Measurements from ENCODE around the gene SPATA31A7.

- PRO-cap = no peak
Observed at GRCh38 chr9:37952706-37953319, 48.9 kb upstream of the SLC25A51 start.

DNA sequence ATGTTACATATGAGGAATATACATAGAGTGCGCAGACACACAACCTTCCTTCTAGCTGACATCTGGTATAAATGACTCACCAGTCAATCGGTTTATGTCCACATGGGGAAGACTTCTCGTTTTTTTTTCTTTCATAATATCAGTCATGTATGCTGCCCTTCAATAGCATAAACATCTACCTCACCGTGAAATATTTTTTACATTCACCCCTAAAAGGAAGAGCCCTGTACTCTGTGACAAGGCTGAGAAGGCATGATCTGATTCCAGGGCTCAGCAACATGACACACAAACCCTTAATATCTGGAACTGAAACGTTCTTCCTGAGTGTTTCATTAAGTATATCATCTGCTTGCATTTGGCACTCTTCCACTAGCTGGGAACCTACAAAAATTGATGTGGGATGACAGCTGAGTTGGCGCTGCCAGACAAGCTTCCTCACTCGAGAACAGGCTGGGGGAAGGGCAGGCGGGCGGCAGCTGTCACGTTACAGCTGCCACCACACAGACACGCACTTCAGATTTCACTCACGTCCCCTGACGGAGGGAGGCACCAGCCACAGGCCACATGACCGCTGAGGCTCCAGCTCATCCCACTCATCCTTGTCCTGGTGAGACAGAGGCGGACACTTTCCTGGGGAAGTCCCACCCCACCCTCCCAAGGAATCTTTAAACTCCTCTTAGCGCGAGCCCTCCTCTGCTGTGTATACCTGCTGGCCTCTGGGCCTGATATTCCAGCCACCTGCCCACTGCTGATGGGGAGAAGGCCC, 74.2 kb downstream of the SHB start:
- PRO-cap = no peak

DNA sequence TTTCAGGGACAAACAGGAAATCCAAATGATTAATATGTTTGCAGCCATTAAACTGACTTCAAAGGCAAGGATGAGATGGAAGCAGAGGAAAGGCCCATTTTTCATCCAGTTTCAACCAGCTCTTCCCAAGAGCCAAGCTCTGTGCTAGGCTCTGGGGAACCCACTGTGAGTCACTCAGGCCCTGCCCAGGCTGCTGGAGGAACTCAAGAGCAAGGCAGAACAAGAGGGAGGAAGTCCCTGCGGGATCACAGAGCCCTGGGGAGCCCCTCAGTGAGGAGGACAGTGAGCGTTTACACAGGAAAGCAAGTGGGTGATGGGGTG, 70.3 kb downstream of the SHB start:
- PRO-cap = no peak

GRCh38 chr9:38388851-38389656, 3.4 kb upstream of the ALDH1B1 start:
- PRO-cap = no peak

DNA sequence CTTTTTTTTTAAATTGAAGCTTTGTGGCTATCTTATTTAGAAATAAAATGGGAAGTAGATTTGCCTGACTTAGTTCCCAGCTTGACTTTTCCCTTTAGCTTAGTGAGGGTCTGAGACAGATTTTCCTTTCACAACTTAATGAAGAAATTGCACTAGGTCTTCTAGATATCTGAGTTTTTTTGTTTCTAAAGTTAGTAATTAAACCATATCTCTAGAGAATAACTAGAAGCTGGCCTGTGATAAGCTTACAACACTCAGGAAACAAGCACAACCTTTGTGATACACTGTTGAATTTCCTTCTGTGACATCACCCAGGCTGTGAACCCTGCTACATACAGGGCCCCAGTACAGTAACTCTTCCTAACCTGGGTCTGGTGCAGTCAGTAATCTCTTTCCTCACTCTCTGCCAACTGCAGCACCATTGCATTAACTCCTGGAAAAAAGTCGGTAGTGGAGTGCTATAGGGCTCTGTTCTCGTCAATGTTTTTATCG, 10.5 kb upstream of the IGFBPL1 start:
- PRO-cap = no peak

GRCh38 chr9:38595755-38596510, 24.5 kb downstream of the ANKRD18A start:
- PRO-cap = no peak

- PRO-cap = bidirectional peak, plus-strand start at chr9:39464626, minus-strand start at chr9:39464452
Observed at GRCh38 chr9:39464365-39464970, 109.0 kb downstream of the SPATA31A1 start.

- PRO-cap = no peak
Observed at GRCh38 chr9:40578904-40579497, 549.5 kb downstream of the FOXD4L6 start.

DNA sequence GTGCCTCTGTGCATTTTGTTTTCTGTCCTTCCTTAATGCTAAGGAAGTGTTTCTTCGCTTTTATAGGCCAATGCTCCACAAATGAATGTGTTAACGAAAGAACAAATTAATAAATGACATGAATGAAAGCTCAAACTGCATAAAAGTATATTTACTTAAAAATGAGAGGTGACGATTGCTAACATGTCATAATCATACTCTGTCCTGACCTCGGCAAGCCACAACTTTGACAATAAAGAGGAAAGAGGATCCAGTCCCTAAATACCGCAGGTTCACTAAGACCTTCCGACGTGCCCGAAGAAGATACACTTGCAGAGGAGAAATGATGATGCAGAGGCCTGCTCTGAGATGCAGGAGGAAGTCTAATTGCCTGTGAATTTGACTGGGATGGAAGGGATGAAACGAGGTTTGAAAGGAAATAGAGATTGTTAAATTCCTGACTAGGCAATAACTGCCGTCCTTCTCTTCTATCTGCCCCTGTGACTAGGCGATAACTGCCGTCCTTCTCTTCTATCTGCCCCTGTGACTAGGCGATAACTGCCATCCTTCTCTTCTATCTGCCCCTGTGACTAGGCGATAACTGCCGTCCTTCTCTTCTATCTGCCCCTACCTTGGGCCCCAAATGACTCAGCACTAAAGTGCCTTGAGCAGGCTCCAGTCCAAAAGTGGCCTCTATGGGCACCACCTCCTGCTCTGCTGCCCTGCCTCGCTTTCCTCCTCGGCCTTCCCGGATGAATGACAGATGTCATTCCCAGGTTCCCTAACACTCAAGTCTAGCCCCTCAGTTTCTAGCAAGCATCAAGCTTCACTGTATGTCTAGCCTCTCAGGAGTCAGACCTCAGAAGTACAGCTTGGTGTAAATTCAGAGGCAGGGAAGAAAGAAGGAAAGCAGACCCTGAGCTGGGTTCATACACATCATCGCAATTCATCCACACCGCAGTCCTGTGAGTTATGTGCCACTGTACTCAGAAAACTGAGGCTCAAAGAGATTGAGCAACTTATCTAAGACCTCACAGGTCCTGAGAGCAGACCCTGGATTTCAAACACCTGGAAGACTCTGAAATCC, 189.2 kb downstream of the FOXD4L6 start:
- PRO-cap = no peak

GRCh38 chr9:41673224-41673466, 456.1 kb downstream of the CNTNAP3B start:
- PRO-cap = no peak

DNA sequence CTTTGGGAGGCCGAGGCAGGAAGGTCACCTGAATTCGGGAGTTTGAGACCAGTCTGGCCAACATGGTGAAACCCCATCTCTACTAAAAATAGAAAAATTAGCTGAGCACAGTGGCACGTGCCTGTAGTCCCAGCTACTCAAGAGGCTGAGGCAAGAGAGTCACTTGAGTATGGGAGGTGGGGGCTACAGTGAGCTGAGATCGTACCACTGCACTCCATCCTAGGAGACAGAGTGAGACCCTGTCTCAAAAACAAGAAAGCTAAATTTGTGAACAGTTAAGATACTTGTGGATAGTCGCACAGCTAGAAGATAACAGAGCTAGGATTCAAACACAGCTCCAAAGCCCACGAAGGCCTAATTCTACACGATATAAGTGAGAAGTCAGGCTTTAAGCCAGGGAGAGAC, 934.0 kb downstream of the SPATA31A6 start:
- PRO-cap = no peak

GRCh38 chr9:61189652-61190188, at the start of gene SPATA31A7:
Gene SPATA31A7, plus strand, starts transcription at chr9:61190036.
- PRO-cap = no peak

DNA sequence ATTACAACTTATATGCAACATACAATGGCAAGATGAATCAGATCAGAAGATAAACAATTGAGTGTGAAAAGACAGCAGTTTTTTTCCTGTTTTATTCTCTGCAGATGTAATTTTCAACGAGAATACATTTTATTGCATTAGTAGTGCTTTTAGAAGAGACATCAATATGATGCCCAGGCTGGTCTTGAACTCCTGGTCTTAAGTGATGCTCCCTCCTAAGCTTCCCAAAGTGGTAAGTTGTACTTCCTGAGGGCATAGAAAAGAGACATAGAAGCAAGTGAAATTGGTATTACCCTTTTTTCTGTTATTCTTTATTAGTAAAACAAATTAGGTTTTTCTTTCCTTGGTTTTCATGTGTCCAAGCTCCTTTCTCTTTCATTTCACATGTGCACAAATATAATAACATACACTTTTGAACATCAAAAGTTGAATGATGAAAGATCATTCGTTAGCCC, 1759.3 kb downstream of the SPATA31A7 start:
- PRO-cap = no peak

GRCh38 chr9:63818022-63818595, 1466.9 kb downstream of the FOXD4L5 start:
- PRO-cap = no peak

GRCh38 chr9:63859484-63860089, 1425.4 kb downstream of the FOXD4L5 start:
- PRO-cap = no peak

DNA sequence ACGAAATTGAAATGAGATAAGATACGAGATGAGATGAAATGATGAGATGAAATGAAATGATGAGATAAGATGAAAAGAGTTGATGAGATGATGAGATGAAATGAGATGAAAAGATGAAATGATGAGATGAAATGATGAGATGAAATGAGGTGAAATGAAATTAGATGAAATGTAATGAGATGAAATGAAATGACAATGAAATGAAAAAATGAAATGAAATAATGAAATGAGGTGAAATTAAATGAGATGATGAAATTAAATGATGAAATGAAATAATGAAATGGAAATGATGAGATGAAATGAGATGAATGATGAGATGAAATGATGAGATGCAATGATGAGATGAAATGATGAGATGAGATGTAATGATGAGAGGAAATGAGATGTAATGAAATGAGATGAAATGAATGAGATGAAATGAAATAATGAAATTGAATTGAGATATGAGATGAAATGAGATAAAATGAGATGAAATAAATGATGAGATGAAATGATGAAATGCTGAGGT, 560.7 kb downstream of the FOXD4L5 start:
- PRO-cap = no peak

DNA sequence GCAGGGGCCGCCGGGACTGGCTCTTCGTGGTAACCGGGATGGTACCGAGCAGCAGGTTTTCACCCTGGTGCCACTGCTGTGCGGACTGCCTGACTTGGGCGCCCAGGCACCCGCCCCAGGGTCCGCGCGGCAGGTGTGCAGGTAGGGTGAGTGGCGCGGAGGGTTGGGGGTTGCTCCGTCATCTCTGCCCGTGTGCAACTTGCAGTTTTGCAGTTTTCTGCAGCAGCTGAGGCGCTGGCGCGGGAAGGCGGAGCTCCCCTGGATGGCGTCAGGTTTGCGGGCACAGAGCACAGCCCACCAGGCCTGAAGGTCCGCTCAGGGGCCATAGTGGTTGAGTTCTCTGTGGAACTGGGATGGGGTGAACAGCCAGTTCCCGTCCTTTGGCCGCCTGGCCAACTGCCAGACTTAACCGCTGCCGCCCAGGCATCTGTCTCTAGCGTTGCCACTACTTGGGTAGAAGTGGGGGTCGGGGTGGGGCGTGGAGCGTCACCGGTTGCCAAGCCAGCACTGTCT, 417.1 kb downstream of the FOXD4L4 start:
- PRO-cap = no peak

DNA sequence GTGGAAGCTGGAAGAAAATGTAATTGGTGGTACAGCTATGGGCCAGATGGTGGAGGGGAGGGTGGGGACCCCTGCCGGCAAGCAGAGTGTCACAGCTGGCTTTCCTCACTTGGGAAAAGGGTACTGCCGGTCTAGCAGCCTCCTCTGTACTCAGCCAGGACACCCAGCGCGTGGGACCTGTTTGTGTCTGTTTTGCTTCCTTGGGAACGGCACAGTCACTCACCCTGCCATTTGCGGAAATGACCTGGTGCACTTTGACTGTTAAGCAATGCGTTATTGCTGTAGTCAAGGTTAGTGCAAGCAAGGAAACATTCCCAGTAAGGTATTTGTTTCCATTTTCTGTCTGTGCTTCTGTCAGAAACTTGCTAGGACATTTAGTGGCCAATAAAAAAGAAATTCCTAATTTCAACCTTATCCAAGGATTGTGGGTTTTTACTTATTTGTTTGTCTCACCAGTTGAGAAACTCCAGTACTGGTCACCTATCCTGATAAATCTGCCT, 10.0 kb downstream of the TMEM252 start:
- PRO-cap = no peak

DNA sequence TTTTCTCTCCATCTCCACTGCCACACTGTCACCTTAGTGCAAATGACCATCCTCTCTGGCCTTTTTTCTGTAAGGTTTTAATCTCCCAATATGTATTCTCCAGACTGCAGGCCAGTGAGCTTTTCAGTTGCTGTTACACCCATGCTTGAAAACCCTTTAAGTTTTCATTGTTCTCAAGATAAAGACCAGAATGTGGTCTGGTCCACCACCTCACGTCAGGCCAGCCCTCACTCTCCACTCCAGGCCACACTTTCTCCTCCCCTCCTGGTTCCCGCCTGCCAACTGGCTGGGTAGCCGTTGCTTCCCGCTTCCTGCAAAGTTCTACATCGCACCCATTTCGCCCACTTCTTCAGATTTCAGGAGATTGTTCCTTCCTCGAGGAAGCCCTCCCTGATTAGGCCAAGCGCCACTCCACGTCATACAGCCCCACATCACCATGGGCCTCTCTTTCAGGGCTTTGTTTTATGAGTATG, 455 bp upstream of the PABIR1 start:
- PRO-cap = no peak

DNA sequence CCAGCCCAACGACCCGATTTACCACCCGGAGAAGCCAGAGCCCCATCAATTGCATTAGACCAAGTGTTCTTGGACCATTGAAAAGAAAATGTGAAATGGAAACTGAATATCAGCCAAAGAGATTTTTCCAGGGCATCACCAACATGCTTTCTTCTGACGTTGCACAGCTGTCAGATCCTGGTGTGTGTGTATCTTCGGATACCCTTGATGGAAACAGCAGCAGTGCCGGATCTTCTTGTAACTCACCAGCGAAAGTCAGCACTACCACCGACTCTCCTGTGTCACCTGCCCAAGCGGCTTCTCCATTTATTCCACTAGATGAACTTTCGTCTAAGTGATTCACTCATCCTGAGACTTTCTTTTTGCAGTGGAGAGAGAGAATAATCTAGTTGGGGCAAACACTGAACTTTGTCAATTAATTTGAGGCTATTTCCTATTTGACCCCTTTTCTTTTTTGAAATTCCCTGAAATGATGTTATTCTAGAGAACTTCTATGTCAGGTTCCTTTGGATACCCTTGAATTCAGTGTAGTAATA, 894 bp downstream of the PABIR1 start:
- PRO-cap = no peak

Measured in SEM (cell line).